ENCODE measurements around a stretch of chr17.

DNA sequence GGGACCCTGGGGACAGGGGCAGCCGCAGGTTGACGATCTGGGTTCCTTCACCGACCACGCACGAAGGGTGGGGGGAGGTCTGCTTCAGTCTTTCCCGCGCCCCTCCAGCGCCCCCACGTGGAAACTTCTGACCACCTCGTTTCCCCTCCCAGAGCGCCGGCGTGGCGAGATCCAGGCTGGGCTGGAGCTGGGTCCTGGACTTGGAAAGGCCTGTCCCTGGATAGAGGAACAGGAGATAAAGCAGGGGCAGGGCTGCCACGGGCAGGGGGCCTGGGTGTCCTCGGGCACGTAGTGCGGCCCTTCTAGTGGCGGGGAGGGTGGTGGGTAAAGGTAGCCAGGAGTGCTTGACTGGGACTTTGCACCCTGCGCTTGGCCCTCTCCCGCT is 4.0 kb upstream of the TAC4 start:
- RRBS, result no CpG with 5 or more reads among the region's 21 CpGs

GRCh38 chr17:49968080-49968885 is 707 bp upstream of the DLX4 start:
- RRBS, result 2% methylated on average over 13 of the region's 56 CpGs

GRCh38 chr17:49971589-49972033 is 2.6 kb downstream of the DLX4 start:
- RRBS, result 88% methylated on average over 4 of the region's 41 CpGs

DNA sequence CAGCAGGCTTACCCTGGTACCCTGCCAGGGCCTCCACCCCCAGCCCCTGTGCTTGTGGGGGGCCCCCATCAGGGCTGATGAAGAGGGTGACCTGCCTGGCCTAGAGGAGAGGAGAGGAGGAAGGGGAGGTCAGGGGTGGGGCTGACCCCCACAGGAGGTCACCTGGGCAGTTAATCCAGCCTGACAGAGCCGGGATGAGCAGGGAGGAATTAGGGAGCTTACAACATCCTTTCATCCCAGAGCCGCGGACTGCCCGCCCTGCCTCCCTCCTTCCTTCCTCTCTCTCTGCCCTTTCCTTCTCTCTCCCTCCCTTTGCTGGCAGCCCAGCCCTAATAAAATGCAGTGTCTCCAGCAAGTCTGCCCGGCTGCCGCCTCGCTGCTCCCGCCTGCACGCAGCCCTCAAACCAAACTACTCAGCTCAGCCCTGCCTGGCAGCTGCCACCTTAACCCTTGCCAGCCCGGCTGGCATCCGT is 7.2 kb downstream of the DLX3 start:
- RRBS, result 7% methylated on average over 6 of the region's 11 CpGs

DNA sequence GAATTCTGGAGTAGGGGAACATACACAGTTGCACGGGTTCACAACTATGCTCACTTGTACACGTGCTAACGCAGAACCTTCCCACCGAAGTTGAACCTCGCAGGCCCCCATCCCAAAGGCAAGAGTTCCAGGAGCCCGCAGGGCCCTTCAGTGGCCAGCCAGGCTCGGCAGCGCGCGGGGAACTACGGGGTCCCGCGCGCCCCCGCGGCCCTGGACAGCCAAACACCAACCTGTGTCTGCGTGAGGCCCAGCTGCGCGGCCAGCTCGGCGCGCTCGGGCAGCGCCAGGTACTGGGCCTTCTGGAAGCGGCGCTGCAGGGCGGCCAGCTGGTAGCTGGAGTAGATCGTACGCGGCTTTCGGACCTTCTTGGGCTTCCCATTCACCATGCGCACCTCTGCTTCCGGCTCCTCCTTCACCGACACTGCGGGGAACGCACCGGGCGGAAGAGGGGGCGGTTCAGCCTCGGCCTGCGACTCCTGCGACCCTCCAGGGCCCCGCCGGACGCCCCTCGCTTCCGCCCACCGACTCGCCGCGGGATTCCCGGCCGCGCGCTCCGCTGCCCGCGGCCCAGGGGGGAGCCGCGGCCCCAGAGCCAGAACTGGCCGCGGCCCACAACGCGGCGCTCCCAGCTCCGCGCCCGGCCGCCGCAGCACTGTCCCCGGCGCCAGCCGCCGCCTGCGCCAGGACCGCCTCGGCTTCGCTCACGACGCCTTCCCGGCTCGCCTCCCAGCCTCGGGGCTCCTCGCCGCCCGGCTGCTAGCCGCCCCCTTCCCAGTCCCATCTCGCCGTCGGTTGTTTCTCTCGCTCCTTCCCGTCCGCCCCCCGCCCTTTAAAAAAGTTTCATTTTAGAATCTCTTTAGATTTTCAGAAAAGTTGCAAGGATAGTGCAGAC is 1.6 kb downstream of the DLX3 start:
- RRBS, result 5% methylated on average over 48 of the region's 94 CpGs

GRCh38 chr17:50059329-50059774 is 3.4 kb downstream of the ITGA3 start:
- RRBS, result no CpG with 5 or more reads among the region's 5 CpGs

DNA sequence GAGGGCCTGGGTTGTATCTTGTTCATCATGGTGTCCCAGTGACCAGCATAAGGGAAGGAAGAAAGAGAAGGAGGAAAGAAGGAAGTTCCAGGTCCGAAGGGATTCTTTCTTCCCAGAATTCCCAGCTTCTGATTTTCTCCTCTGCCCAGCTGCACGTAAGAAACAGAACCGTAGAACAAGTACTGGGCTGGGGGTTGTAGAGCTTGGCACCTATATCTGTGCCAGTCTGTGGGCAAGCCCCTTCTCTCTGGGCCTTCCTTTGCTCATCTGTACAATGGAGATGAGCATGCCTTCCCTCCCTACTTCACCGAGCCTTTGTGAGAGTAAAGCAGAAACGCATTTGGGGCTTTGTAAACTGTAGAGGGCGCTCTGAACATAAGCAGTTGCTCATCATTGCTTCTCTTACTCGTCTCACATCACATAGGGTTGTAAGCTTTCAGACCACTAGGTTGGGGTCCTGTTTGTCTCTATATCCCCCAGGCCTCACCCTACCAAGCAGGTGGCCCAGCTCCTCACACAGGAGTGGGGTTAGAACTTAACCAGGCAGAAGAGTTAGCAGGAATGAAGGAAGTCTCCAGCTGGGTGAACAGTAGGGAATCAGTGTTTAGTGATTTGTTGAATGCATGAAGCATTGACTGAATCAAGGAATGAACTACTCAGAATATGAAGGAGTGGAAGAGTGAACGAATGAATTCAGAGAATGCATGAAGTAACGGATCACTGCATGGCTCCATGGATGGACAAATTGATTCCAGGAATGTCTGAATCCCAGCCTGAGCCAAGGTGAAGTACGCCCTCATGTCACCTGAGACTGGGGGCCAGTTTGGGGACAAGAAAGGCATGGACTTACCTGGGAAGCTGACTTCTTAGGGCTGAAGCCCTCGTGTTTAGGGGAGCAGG is 15.0 kb downstream of the SAMD14 start:
- RRBS, result no CpG with 5 or more reads among the region's 11 CpGs

GRCh38 chr17:50135848-50136433 is 6.0 kb upstream of the SAMD14 start:
- RRBS, result no CpG with 5 or more reads among the region's 15 CpGs

GRCh38 chr17:50139264-50139698 is 9.3 kb upstream of the SAMD14 start:
- RRBS, result 95% methylated on average over 6 of the region's 11 CpGs

GRCh38 chr17:50144214-50145377 is 5.9 kb downstream of the PPP1R9B start:
- RRBS, result no CpG with 5 or more reads among the region's 20 CpGs

GRCh38 chr17:50160875-50161327 is 4.9 kb upstream of the SGCA start:
- RRBS, result no CpG with 5 or more reads among the region's 13 CpGs

DNA sequence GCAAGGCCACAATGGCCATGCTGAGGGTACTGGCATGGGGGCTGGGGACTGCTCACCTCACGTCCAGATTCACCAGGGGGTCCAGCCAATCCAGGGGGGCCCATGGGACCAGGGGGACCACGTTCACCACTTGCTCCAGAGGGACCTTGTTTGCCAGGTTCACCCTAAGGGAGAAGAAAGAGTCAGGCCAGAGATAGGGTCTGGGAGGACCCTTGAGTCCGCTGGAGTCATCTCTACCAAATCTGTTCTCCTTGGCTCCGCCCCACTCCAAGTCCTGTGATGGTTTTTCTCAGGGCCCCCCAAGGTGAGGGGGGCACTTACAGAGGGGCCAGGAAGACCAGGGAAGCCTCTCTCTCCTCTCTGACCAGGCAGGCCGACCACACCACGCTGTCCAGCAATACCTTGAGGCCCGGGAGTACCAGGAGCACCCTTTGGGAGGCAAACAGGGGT is 12.6 kb downstream of the COL1A1 start:
- RRBS, result 95% methylated on average over 1 of the region's 7 CpGs

DNA sequence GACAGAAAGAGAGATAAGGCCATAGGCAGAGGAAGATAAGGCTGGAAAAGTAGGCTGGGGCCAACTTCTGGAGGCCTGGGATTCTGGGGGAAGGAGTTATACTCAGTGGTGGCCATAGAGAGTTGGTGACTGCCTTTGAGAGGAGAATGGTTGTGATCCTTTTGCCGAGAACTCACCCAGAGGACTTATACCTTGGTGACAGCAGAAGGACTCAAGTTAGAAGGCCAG is 7.3 kb upstream of the COL1A1 start:
- RRBS, result no CpG with 5 or more reads among the region's 1 CpG

DNA sequence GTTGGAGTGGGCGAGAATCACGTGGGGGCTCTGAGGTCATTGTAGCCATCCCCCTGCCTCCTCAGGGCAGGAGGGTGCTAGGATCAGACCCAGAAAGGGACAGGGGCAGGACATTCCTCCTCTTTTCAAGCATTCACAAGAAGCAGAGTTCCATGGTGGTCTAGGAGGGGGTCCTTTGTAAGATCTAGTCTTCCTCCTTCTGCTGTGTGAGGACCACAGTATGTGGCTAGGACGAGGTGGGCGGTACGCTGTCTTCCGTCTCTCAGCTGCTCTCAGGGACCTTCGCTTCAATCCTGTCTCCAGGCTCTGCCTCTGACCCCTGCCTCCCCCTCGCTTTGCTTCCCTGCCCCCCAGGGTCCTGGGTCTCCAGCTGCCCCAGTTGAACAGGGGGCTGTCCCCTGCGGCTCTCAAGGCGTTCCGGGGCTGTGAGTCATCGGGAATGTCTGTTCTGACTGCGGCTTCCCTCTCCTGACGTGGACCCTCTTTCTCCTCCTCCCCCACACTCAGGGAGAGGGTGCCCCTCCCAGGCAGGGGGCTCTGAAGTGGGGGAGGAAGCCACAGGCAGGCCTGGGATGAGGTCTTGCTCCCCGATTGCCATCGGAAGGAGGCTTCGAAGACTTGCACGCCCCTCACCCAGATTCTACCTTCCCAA is 8.8 kb upstream of the COL1A1 start:
- RRBS, result no CpG with 5 or more reads among the region's 18 CpGs

- RRBS, result 92% methylated on average over 4 of the region's 8 CpGs
These were observed 939 bp downstream of the TMEM92 start for GRCh38 chr17:50275204-50275606.

GRCh38 chr17:50289682-50290868 is 15.8 kb downstream of the TMEM92 start:
- RRBS, result no CpG with 5 or more reads among the region's 14 CpGs

GRCh38 chr17:50347284-50348032 is 1.5 kb downstream of the XYLT2 start:
- RRBS, result no CpG with 5 or more reads among the region's 13 CpGs

GRCh38 chr17:50447904-50448334 is 20.8 kb downstream of the CHAD start:
- RRBS, result no CpG with 5 or more reads among the region's 5 CpGs

DNA sequence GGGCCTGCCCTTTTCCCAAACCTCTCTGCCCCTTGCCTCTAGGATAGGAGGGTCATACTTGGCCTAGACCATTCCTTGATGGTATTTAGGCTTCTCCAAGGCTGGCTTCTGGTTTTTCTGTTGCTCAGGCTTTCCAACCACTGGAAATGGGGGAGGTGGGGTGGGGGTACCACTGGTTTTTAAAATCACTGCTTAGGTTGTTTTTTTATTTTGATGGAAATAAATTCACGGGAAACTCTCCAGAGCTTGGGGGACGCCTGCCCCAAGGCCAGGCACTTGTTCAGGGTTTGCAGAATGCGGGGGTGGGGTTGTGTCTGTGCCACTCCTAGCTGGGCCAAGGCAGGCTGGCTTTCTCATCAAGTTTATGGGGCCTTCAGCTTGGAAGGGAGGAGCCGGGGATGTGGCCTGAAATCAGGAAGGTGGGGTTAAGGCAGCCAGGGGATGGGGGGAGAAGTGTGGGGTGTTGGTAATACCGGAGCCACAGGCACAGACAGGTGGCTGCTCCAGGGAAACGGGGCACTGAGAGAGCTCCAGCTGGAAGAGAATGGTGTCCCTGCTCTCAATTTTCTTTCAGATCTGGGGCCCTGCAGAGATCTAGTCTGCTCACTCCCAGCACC is 1.7 kb upstream of the CHAD start:
- RRBS, result 90% methylated on average over 2 of the region's 6 CpGs

GRCh38 chr17:50476309-50476947 is 2.2 kb upstream of the RSAD1 start:
- RRBS, result no CpG with 5 or more reads among the region's 16 CpGs